ENCODE measurements around the genes ARFGEF2, B4GALT5, RNF114 and CEBPB.

DNA sequence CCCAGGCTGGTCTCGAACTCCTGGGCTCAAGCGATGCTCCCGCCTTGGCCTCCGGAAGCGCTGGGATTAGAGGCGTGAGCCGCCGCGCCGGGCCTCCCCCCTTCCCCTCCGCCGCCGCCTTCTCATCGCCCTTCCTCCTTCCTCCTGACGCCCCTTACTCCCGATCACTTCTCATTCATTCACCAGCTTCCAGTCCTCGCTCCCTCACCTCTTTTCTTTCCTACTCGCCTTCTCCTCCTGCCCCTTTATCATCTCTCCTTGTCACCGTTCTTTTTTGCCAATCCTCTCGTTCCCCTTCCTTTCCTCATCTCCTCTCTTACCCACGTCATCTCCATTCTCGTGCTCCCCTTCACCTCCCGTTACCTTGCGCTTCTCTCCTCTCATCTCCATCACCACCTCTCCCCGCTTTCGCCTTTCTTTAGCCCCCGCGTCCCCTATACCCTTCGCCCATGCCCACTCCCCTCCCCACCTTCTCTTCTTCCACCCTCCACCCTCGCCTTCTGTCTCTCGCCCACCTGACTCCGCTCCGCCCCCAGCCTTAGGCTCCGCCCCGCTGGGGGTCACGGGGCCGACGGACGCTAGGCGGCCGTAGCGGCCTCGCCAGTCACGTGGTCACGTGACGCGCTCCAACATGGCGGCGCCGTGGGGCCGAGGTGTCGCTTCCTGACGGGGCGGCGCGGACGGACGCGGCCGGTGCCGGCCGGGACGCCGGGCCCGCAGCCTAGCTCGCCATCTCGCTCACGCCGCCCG, at the start of gene ARFGEF2:
TSS of gene ARFGEF2 (plus strand) at position 607 of the 750 bp plus-strand sequence.
- RRBS, result 1% methylated on average over 7 of the region's 70 CpGs

DNA sequence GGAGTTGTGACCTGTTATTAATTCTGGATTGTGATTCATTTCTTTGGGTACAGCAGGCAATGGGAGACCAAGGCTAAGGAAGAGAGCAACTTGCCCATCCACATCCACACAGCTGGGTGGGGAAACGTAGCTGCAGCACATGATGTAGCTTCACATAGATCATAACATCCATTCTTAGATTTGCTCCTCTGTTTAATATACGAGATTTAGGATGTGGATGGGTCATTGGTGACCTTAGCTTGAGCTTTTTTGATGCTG, 5.2 kb downstream of the ARFGEF2 start:
- RRBS, result no CpG with 5 or more reads among the region's 2 CpGs

- RRBS, result no CpG with 5 or more reads among the region's 3 CpGs
Observed at GRCh38 chr20:48973172-48973470, 51.6 kb downstream of the ARFGEF2 start.

DNA sequence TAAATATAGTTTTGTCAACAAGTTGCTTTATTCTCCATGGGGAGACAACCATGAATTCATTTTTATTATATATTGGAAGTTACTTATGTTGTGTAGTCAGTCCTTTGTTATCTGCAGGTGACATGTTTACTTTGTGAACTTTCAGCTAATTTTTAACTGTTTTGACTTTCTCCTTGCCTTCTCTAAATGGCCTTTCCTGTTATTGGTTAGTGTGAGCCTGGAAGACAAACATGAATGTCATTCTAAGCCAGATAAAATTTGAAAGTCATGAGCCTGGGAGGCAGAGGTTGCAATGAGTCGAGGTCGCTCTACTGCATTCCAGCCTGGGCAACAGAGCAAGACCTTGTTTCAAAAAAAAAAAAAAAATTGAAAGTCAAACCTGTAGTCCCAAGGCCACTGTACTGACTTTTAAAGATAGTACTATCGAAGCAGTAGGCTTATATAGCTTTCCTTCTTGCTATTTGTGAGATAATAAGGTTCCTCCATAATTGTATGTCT, 37.0 kb upstream of the CSE1L start:
- RRBS, result no CpG with 5 or more reads among the region's 3 CpGs

- RRBS, result no CpG with 5 or more reads among the region's 18 CpGs
Observed at GRCh38 chr20:49281042-49282172, 3.5 kb upstream of the ZNFX1 start.

GRCh38 chr20:49369315-49370160, 91.7 kb upstream of the ZNFX1 start:
- RRBS, result no CpG with 5 or more reads among the region's 11 CpGs

GRCh38 chr20:49660672-49661109, 53.0 kb downstream of the B4GALT5 start:
- RRBS, result no CpG with 5 or more reads among the region's 7 CpGs

- RRBS, result no CpG with 5 or more reads among the region's 8 CpGs
Observed at GRCh38 chr20:49674281-49675118, 39.2 kb downstream of the B4GALT5 start.

DNA sequence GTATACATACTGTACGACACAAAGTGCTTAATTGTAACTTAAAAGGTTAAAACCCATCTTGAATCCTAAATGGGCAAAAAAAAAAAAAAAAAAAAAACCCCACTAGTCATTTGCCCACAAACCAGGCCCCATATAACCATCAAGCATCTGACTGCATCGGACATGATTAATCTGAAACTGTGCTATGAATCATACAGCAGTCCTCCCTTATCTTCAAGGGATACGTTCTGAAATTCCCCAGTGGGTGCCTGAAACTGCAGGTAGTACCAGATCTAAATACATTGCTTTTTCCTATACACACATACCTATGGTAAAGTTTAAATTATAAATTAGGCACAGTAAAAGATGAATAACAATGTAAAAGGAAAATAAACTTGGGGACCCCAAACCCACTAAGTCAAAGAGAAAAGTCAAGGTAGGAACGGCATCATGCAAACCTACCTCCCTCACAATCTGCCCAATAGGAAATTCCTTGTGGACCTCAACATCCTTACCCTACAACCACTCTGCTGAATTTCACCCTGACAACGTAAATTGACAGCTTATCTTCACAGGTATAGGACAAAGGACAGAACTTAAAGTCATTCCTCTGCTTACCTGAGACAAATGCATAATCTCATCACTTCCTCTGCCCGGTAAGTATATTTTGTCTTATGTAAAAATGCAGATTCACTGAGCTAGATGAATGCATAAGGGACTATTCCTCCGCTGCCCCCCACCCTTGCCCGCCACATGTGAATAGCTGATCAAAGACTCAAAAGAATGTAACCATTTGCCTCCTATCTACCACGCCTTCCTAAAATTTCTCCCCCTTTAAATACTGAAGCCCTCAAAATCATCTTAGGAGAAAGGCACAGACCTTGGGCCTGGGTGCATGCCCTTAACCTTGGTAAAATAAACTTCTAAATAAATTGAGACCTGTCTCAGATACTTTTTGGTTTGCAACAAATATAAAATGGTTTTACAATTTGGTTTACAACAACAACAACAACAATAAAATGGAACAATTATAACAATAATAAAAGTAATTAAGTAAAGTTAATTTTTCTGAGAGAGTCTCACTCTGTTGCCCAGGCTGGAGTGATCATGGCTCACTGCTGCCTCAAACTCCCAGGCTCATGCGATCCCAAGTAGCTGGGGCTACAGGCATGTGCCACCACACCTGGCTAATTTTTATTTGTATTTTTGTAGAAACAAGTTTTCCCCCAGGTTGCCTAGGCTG, 14.0 kb downstream of the B4GALT5 start:
- RRBS, result no CpG with 5 or more reads among the region's 10 CpGs

GRCh38 chr20:49711677-49712505, 1.8 kb downstream of the B4GALT5 start:
- RRBS, result no CpG with 5 or more reads among the region's 7 CpGs

DNA sequence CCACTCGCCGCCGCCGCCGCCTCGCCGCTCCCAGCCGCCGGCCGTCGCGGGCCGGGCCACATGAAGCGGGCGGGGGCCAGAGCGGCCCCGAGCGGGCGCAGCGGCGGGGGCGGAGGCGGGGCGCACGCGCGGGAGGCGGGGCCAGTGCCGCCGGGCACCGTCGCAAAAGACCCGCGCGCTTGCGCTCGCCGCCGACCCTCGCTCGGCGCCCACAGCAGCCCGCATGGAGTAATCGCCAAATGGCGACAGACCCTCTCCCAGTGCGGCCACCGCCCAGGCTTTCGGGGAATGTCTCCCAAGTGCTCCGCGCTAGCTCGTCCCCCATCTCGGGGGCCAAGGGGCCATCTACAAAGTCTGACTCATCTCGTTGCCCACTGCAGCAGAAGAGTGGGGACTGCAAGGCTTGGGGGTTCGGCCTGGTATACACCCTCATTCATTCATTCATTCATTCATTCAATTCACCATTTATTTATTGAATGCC, at the start of gene B4GALT5:
TSS of gene B4GALT5 (minus strand) at position 62 of the 481 bp plus-strand sequence.
- RRBS, result 2% methylated on average over 20 of the region's 54 CpGs

- RRBS, result no CpG with 5 or more reads among the region's 10 CpGs
Observed at GRCh38 chr20:49811756-49812448, 726 bp upstream of the SLC9A8 start.

GRCh38 chr20:49935646-49936526, at the start of gene RNF114:
Gene RNF114 (plus strand): TSS chr20:49936397.
- RRBS, result 3% methylated on average over 9 of the region's 61 CpGs

DNA sequence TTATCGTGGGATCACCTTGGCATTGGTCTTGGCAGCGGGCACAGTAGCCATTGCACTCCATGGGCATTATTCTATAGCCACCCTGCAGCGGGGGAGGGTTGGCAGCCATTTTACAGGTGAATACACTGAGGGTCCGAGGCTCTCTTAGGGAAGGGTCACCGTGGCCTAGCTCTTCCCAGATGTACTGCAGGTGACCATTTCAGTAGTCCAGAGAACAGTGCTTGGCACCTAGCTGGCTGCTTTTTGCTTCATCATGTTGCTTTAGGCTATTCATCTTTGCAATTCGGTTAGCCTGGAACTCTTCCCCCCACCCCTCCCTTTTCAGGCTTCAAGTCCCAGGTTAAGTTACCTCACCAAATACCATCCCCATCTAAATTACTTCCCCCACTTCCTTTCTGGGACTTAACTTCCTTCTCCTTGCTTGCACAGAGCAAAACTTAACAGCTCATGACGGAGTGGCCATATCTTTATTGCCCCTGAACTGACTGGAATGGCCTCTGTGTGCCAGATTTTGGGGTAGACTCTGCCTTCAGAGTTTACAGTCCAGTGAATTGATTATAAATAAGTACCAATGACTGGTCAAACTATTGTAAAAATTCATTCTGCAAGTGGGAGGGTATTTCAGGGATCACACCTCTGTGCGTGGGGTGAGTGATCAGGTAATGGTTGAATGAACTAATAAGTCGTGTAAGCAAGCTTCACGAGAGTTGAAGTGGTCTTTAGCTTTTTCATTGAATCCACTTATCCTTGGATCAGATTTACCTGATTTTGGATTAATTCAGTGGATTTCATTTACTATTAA, 1.4 kb downstream of the RNF114 start:
- RRBS, result no CpG with 5 or more reads among the region's 10 CpGs

DNA sequence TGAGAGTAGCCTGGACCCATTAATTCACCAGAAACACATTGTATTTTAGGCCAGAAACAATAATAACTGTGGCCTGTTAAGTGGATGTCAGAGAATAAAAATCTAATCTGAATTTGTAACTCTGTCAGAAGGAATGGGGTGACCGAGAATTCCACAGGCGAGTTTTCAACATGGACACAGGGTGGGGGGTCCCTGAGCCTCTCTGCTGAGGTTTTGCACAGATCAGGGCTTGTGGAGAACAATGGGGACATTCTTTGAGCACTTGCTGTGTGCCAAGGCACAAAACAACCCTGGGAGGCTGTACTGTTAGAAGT, 44.0 kb downstream of the SNAI1 start:
- RRBS, result no CpG with 5 or more reads among the region's 2 CpGs

- RRBS, result 3% methylated on average over 4 of the region's 18 CpGs
Observed at GRCh38 chr20:50029763-50030574, 47.2 kb downstream of the SNAI1 start.

DNA sequence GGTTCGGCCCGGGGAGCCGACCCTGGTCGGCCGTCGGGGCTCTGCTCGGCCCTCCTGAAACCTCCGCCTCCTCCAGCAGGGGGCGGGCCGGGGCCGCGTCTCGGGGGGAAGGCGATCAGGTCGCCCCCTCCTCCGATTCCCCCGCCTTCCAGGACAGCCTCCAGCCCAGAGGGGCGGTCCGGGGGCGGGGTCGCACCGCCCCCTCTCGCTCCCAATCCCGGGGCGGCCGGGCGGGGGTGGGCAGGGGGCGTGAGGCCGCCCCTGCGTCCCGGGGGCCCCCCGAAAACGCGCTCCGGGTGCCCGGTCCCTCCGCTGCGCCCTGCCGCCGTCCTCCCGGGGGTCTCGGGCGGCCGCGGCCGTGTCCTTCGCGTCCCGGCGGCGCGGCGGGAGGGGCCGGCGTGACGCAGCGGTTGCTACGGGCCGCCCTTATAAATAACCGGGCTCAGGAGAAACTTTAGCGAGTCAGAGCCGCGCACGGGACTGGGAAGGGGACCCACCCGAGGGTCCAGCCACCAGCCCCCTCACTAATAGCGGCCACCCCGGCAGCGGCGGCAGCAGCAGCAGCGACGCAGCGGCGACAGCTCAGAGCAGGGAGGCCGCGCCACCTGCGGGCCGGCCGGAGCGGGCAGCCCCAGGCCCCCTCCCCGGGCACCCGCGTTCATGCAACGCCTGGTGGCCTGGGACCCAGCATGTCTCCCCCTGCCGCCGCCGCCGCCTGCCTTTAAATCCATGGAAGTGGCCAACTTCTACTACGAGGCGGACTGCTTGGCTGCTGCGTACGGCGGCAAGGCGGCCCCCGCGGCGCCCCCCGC, at the start of gene CEBPB:
TSS of gene CEBPB (plus strand) at position 457 of the 812 bp plus-strand sequence.
- RRBS, result 2% methylated on average over 50 of the region's 97 CpGs

DNA sequence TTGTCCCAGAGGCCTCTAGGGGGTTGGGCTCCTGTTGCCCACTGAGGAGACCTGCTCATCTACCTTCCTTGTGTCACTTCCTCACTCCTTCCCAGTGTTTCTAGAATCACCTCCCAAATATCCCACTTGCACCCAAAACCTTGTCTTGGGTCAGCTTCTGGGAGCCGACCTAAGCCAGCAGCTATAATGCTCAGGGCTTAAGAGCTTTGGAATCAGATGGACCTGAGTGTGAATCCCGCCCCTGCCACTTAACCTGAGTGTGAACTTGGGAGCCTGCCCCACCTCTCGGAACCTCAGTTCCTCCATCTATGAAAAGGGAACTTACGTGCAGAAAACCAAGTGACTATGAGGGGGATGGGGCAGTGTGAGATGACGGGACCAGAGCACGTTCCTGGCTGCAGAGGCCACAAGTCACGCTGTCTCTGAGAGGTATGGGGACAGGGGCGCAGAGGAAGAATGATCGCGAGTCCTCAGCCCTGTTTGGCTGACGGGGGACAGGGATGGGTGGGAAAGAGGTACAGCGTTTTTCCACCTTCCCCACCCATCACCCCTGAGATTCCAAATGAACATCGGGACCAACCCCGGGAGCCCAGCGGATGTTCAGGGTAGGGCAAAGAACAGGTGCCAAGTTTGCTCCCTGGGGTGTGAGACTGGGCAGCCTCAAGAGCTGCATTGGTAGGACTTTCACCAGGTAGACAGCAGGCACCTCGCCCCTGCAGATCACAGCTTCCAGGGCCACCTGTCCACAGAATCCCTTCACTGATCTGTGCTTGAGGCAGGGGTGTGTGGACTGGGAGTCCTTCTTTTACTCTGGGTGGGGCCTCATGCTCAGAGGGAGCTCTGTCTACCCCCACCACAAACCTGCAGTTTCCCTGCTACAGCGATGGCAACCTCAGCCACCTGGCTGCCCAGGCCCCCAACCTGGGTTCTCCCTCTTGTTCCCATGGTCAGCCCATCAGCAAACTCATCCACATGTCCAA, 85.6 kb downstream of the CEBPB start:
- RRBS, result no CpG with 5 or more reads among the region's 17 CpGs

- RRBS, result 2% methylated on average over 9 of the region's 31 CpGs
Observed at GRCh38 chr20:50308551-50309788, 118.3 kb downstream of the CEBPB start.

- RRBS, result no CpG with 5 or more reads among the region's 11 CpGs
Observed at GRCh38 chr20:50333868-50334468, 143.3 kb downstream of the CEBPB start.